ENCODE data around the genes KRTAP2-3, KRTAP4-7, KRTAP4-2, KRT37, KRT32 and KRT35.

GRCh38 chr17:40351131-40351660 lies 13.3 kb downstream of the GJD3 start:
- PRO-cap = no peak

DNA sequence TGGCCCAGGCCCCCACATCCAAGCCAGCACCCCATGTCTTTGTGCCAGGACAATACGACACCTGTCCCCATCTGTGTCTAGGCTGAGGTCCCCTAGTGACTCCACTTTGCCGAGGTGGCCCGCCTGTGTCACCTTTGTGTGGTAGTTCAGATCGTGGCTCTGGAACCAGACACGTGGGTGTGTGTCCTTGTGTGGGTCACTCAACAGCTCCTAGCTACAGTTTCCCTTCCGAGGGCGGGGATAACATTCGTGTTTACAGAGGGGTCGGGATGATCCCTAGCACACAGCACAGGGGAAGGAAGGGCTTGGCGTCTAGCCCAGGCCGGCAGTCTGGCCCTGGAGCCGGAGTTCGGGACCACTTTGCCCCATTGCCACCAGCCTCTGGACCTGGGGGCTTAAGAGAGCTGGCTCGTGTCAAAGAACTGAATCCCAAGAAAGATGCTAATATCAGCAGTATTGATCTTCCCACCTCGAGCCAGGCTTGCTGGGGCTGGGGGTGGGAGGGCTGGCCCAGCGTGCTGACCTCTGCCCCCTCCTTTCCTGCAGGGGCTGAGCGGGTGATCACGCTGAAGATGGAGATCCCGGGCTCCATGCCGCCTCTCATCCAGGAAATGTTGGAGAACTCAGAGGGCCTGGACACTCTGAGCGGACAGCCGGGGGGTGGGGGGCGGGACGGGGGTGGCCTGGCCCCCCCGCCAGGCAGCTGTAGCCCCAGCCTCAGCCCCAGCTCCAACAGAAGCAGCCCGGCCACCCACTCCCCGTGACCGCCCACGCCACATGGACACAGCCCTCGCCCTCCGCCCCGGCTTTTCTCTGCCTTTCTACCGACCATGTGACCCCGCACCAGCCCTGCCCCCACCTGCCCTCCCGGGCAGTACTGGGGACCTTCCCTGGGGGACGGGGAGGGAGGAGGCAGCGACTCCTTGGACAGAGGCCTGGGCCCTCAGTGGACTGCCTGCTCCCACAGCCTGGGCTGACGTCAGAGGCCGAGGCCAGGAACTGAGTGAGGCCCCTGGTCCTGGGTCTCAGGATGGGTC lies 8.8 kb downstream of the GJD3 start:
- PRO-cap = no peak

- PRO-cap = no peak
These were observed 13.2 kb downstream of the IGFBP4 start for GRCh38 chr17:40456064-40457293.

DNA sequence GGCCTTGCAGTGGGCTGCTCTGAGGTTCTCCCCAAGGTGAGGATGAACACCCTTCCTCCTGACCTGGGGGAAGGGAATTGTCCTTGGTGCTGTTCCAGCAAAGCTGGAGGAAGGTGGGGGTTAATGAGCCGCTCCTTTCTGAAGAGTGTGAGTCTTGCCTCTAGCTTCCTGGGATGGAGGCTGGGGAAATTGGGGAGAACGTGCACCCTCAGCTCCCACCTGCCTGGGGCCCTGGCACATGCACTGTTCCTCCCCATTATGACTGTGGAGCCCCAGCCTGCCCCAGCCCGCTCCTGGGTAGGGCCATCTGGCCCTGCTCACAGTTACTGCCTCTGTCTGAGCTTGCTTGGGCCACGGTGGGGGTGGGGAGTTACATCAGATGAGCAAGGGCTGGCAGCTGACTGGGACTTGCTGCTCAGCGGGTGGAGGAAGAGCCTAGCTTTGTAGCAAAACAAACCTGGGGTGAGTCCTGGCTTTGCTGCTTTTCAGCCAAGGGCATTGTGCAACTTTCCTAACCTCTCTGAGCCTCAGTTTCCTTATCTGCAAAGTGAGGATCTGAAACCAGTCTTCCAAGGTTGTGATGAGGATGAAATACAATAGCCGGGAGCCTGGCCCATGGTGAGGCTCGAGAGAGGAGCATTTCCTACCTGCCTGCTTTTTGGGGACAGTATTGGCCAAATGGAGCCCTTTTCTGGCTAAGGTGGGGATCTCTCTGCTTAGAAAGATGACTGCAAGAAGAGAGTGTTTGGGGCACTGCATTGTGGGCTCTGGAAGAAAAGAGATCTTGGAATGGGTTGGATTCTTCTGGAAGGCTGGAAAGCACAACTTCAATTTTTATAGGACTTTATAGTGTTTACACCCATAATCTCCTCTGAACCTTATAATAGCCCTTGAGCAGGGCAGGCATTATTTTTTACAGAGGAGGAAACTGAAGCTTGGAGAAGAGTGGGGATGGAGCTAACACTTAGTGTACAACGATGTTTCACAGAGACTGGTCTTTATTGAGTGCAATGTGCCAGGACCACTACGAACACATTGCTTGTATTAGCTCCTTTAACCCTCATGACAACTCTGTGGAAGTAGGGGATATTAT lies 10.8 kb downstream of the TNS4 start:
- PRO-cap = no peak

DNA sequence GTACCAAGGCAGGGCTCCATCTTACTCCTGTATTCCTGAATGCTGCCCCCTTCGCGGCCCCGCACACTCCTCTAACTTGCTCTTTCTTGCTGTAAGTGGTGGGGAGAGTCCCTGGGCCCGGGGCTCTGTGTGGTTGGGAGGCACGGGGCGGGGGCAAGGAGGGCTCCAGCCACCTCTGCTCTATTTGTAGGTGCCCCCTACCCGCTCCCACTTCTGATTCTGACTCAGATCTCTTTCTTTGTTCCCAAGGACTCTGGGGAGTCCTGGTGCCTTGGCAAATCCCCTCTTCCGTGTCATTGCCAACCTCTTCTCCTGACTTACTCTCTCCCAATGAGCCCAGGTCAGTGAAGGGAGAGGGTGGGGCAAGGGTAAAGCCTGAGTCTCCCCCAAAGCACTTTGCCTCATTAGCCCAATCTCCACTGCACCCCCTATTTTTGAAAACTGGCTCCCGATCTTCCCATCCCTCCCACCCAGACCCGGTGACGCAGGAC lies 1.0 kb downstream of the TNS4 start:
- PRO-cap = no peak

GRCh38 chr17:40540961-40542104 lies 23.9 kb downstream of the CCR7 start:
- PRO-cap = no peak

DNA sequence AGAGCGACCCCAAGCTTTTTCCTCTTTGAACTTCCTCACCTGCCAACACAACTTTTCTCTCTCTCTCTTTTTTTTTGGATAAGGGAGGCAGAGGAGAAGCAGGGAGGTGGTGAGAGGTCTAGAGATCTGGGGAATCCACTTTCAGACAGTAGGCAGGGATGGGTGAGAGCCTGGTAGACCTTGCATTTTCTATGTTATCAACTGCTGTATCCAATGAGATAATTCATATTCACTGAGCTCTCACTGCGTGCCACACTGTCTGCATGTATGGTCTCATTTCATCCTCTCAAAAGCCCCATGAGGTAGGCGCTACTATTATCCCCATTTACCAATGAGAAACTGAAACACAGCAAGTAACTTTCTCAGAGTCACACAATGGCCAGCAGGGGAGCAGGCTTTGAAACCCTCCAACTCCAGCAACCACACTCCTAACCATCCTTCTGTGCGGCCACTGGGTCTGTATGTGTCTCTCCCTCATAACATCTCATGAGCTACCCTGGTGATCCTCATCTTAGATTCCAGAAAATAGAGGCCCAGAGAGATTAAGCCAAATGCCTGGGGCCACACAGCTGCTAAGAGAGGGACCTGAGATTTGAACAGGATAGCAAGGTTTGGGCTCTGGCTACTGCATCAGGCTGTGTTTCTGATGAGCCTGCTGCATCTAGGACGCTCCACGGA lies 3.4 kb downstream of the CCR7 start:
- PRO-cap = no peak

GRCh38 chr17:40564119-40564555 lies 1.1 kb downstream of the CCR7 start:
- PRO-cap = no peak

GRCh38 chr17:40817964-40818618 lies 4.3 kb downstream of the KRT10 start:
- PRO-cap = no peak

DNA sequence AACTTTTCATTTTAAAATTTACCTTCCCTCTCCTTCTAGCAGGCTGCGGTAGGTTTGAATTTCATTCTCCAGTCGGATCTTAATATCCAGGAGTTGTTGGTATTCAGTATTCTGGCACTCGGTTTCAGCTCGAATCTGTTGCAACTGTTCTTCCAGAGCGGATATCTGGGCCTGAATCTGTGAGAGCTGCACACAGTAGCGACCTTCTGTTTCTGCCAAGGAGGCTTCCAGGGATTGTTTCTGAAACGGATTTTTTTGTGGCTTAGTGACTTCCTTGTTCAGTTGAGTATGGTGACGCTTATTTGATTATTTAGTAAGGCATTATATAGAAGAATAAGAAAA lies 2.9 kb downstream of the KRT10 start:
- PRO-cap = no peak

DNA sequence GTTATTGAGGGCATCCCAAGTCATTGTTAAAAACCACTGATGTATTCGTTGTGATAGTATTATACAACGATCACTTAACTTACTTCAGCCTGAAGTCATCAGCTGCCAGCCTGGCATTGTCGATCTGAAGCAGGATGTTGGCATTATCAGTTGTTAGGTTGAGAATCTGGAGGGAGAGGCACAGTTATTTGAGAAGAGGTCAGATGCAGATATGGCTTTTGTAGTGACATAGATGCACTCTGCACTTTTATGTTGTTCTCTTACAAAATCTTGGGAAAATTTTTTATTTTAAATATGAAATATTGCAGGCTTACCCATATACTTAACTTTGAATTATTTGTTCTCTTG lies 1.5 kb downstream of the KRT10 start:
- PRO-cap = no peak

DNA sequence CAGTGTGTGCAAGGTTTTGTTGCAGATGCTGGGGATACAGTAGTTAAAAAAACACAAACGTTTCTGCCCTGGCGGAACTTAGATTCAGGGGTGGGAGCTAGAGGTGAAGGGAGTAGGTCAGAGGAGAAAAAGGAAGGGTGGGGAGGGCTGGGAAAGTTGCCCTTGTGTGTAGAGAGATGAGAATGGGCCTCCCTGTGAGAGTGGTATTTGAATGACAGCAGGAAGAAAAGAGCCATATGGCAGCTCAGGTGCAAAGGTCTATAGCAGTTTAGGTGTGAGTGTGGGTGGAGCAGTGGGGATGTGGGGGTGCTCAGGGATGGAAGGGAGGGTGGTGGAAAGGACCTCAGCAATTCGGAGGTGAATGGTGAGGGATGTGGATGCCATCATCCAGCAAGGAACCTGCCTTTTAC lies 19.5 kb upstream of the KRT20 start:
- PRO-cap = no peak

DNA sequence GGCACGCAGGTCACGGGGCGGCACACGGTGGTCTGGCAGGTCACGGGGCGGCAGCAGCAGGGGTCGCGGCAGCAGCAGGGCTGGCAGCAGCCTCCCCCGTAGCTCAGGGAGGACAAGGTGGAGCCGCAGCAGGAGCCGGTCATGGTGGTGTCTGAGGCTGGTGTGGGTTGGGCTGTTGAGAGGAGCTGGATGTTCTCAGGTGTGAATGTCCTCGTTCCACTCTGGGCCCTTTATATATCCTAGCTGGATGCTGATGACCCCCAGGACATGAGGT lies at the start of gene KRTAP2-3:
Gene KRTAP2-3 (minus strand): TSS at position 207 of the 274 bp plus-strand sequence.
- PRO-cap = no peak

GRCh38 chr17:41083929-41084305 lies at the start of gene KRTAP4-7:
TSS of gene KRTAP4-7 (plus strand) at chr17:41084150.
- PRO-cap = no peak

GRCh38 chr17:41177998-41178353 lies at the start of gene KRTAP4-2:
TSS of gene KRTAP4-2 (minus strand) at chr17:41178221.
- PRO-cap = no peak

DNA sequence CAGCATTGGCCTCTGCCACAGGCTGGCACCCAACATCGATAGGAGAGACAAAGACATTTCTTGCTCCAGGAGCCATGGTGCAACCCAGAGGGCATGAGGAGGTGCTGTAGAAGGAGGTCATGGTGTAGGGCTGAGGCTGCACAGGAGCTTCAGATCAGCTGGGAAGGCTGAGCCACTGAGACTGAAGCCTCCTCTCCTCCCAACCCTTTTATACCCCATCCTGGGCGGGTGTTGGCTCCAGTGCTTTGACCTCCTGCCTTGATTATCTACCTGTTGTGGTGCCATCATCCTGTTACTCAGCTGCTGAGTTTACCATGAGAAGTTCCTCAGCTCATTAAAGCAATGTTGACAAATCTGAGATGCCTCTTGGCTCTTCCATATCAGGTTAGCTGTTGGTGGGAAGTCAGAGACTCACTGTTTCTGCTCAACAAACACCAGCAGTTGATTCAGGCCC lies at the start of gene KRT37:
Gene KRT37 (minus strand): TSS at position 183 of the 454 bp plus-strand sequence.
- PRO-cap = no peak

DNA sequence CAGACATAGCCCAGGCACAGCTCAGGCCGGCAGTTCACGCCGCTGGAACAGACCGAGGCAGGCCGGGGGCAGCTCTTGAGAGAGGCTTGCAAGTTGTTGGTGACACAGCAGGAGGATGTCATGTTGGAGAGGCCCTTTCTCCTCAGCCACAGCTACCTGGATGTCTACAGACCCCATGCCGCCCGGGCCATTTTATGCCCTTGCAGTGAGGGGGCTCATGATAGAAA lies at the start of gene KRT32:
Gene KRT32 (minus strand): TSS at position 183 of the 227 bp plus-strand sequence.
- PRO-cap = no peak

DNA sequence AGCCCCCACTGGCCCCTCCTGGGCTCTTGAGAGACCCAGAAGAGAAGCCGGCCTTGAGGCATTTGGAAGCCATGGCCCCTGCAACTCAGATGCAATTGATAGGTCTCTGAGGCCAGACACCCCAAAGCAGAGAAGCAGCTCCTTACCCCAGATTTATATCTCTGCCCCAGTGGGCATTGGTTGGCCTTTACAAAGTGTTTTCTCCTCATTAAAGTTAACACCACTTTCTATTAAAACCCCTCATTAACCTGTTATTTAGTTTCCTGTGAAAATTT lies at the start of gene KRT35:
Gene KRT35 (minus strand): TSS at position 127 of the 275 bp plus-strand sequence.
- PRO-cap = no peak

- PRO-cap = no peak
These were observed 3.4 kb downstream of the KRT19 start for GRCh38 chr17:41524723-41525081.

DNA sequence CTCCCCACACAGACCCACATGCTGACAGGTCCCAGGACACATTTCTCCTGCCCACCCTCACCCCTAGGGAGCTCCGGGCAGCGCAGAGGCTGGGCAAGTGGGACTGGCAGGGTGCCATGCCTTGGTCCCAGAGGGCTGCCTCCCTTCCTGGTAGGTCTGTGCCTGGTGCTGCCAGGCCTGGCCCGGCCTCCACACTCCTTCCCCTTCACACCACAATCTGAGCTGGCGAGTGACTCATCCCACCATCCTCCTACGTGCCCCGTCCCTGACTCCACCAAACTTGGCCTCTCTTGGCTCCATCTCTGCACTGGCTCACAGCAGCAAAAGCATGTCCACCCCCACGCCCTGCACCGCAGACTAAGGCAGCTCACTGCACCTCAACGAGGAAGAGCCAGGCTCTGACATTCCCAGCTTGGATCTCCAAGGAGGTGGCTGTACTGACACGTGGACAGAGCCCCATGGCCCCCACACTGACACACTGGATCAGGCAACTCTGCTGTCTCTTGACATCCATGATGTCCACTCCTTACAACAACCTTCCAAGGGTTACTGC lies 19.8 kb upstream of the KRT19 start:
- PRO-cap = no peak